BJ (cell line): ENCODE data around the gene N4BP2L2.

GRCh38 chr13:30862595-30863752 lies 43.1 kb upstream of the MEDAG start:
- CAGE, long polyA plus RNA, result no peak
- RRBS, result no CpG with 5 or more reads among the region's 33 CpGs

DNA sequence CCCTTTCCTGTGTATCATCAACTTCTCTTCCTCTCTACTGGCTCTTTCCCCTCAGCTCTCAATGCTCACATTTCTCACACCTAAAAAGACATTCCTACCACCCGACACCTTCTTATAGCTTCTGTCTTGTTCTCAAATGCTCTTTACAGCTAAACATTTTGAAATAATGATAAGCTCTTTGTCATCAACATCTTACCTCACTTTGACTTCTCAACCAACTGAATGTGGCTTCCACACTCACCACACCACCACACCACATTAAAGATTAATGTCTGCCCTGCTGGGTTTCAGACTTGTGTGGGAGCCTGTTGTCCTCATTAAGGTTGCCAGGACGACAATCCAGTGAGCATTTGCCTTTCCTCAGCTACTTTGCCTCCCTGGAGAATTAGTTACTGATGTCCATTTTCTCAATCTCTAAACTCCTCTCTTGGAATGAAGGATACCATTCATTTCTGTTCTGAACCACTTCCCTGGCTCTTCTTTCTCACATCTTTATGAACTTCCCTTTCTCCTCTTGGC lies 67.9 kb downstream of the RXFP2 start:
- CAGE, long polyA plus RNA, result no peak
- RRBS, result no CpG with 5 or more reads among the region's 2 CpGs

DNA sequence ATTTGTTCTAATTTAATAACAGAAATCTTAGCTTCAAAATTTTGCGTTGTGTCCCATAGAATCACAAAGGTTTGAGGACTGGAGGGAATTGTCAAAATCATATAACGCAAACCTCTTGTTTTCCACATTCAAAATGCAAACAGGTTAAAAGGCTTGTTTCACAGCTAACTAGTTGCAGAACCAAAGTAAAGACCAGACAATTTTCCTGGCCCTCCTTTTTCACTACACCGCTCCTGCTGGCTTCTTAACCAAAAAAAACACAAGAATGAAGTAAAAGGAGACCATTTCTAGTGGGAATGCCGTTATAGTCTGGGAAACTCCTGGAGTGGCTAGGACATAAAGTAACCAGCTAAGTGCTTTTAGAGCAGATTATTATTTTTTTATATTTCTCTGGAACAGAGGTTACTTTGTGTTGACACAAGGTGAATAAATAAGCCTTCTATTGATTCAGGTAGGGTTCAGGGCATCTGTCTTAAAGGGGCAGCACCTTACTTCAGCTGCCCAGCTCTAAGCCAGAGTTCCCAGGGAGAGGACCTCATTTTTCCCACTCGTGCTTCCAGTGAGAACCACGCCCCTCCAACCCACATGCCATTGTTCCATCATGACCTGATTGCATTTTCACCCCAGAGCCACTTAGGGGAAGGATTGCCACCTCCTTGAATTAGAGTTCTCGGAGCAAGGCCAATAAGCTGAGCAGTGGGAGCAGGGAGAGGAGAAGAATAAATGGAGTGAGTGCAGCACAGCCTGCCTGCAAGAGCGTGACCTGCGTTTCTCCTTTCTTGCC lies 104.5 kb upstream of the FRY start:
- CAGE, long polyA plus RNA, result no peak
- RRBS, result no CpG with 5 or more reads among the region's 9 CpGs

GRCh38 chr13:31945500-31946386 lies 85.8 kb upstream of the FRY start:
- CAGE, long polyA plus RNA, result no peak
- RRBS, result no CpG with 5 or more reads among the region's 14 CpGs

DNA sequence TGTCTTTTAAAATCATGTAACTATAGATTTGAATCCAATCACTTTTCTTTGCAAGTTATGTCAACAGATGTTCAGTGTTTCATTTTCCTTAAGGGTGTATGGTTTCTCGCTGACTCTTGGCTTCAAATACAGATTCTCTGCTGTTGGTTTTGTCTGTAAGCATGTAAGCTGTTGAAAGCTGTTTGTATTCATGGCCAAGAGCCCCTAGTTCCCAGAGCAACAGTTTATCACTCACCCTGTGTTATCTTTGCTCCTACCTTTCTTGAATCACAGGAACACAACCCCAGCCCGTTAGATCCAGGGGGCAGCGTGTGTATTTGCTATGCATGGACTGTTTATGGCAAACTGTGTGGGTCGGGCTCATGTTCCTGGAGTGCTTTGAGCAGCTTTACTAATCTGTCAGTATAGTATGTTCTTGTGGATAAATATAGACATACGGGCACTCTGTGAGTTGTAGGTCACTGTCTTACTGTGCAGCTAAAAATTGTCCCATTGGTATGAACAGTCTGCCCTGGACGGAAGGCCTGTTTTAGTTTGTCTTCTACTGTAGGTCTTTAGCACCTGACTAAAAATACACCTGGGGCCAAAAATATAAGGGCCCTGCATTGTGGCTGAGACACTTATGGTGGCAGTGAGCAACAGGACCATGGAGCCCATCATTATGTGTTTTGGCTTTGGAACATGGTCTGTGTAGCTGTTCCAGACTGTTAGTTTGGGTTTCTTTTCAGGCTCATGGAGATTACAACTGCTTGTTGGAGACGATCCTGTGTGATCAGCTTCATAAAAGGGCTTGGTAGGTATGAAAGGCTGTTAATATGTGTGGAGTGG lies 29.0 kb downstream of the FRY start:
- CAGE, long polyA plus RNA, result no peak
- RRBS, result no CpG with 5 or more reads among the region's 7 CpGs

DNA sequence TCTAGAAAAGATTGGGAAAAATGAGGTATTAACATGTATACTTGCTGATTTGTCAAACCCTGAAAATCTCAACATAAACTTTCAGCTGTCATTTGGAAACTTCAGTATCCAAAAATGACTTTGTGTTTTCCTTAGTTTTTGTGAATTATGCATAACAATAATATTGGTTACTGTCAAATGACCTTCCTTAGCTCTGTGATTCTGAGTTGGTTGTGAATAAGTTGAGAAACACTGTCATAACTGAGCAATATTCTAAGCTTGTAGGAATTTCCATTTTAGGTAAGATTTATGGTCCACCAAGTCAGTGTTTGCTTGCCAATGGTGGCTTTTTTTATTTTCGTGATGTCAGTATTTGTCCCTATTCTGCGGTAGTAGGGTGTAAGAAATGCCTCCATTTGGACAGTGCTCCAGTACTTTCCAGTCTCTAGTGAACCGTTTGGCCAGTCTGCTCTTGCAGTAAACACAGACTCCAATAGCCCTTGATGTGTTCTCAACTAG lies 94.6 kb downstream of the FRY start:
- CAGE, long polyA plus RNA, result no peak
- RRBS, result no CpG with 5 or more reads among the region's 3 CpGs

DNA sequence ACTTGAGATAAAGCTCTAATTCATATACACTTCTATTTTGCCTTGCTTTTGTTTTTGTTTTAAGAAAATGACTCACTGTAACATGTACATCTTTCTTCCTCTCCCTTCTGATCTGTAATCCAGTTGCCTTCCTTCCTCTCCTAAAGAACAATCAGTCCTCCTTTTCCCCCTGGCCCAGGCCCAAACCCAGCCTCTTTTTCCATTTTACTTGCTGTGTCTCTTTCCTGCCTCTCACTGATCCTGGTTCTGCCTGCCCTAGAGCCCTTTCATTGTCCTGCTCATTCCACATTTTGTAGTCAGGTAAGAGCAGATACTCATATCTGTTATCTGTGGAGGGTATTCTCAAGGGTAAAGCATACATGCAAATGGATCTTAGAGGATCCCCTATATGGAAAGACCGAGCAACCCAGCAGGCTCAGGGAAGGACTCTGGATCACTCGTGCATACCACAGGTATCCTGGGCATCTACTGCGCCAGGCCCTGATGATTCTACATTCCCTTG lies 50.7 kb downstream of the ZAR1L start:
- CAGE, long polyA plus RNA, result no peak
- RRBS, result no CpG with 5 or more reads among the region's 3 CpGs

GRCh38 chr13:32285119-32285798 lies 29.9 kb downstream of the ZAR1L start:
- CAGE, long polyA plus RNA, result no peak
- RRBS, result no CpG with 5 or more reads among the region's 8 CpGs

GRCh38 chr13:32422145-32422539 lies 5.8 kb downstream of the N4BP2L1 start:
- CAGE, long polyA plus RNA, result no peak
- RRBS, result no CpG with 5 or more reads among the region's 5 CpGs

- CAGE, long polyA plus RNA, result no peak
- RRBS, result no CpG with 5 or more reads among the region's 8 CpGs
Observed at GRCh38 chr13:32428739-32429570, 1.0 kb upstream of the N4BP2L1 start.

DNA sequence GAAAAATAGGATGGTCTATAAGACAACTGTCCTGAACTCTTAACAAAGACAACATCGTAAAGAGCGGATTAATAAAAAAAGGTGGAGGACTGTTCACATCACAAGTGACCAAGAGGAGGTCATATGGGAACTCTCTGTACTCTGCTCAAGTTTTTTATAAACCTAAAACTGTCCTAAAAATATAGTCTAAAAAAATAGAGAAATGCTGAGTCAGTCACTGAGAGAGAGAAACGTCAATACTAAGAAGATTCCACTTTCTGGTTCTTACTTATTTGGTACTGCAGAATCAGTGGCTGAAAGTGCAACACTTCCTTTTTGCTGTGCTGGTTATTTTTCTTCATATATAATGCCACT lies 44.1 kb upstream of the N4BP2L1 start:
- CAGE, long polyA plus RNA, result no peak
- RRBS, result no CpG with 5 or more reads among the region's 3 CpGs

GRCh38 chr13:32538096-32538865 lies at the start of gene N4BP2L2:
Gene N4BP2L2, minus strand, starts transcription at chr13:32538795.
- CAGE, long polyA plus RNA, result start-site peak on the minus strand at chr13:32538747-32538799, 1,267 and 970 reads in 2 replicates
- RRBS, result 1% methylated on average over 6 of the region's 37 CpGs

DNA sequence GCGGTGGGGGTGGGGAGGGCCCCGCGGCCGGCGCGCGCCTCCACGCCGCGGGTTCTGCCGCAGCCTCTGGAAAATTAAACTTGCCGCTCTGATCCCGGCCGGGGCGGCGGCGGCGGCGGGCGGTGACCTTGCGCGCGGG lies 433 bp downstream of the PDS5B start:
- CAGE, long polyA plus RNA, result no peak
- RRBS, result under 1% methylated on average over 21 of the region's 23 CpGs

- CAGE, long polyA plus RNA, result no peak
Observed at GRCh38 chr13:32807201-32807488, 209.1 kb upstream of the KL start.

DNA sequence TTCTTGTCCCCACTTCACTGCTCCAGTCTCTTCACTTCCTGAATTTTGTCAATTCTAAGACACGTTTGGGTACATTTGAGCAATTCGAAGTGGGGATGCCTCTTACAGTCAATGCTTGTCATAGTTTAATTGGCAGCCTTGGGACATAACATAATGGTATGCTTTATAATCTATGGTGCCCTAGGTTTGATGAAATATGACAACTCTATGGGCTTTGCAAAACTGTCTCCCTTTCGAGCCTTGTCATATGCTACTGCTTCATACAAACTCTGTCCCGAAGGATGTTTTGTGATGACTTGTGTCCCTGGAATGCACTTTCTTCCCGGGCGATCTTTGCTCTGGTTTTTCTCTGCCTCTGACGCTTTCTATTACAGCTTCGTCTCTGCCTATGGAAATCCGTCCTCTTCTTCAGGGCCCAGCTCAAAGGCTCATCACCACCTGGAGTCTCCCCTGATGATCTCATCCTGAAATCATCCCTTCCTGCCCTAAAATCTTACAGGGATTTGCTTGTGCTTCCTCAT lies 191.6 kb upstream of the KL start:
- CAGE, long polyA plus RNA, result no peak
- RRBS, result no CpG with 5 or more reads among the region's 9 CpGs

DNA sequence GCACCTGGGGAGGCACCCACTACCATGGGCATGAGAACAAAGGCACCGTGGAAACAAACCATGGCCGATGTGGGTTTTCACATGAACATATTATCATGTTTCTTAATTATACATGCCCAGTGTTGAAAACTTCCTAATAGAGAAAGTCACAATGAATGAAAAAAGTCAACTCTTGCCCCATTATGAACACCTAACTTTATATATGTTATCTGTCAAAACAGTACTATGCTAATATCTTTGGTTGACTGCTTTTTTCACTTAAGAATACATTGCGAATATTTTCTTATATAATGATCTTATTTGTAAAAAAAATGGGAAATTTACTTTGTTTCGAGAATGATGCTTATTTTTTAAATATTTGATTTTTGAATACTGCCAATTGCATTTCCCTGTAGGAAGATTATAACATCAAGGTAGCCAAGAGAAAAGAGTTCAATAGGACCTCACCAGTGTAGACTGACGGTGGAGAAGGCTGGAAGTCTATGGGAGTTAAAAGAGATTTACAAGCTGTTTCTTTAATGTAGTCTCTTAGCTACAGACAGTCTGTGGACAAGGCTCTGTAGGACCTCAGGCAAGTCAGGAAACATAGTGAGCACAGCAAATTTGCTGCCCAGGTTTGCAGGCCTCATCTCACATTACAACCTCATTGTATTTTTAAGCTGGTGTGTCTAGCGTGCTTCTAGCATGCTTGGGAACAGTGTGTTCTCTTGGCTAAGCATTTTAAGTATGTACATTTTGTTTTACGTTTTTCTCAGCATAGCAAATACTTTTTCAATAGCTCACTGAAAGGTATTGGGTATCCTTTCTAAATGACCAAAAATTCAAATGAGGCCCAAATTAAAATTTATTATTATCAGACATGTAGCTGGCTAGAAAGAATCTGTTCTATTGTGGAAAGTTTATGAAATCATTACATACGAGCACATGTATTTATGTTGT lies 113.4 kb downstream of the STARD13 start:
- CAGE, long polyA plus RNA, result no peak
- RRBS, result no CpG with 5 or more reads among the region's 8 CpGs

DNA sequence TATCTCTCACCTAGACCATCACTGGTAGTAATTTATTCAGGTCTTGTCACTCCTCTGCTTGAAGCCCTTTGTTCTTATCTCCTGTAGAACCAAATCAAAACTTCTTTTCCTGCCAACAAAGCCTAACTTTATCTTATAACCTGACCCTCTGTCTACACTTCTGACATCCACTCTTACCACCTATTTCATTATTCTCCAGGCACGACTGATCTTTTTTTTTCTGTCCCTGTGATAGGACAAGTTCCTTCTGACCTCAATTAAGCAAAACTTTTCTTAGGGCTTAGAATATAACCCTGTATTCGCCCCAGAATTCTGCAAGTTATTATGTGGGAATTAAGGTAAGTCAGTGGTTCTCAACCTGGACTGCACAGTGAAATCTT lies 58.2 kb upstream of the STARD13 start:
- CAGE, long polyA plus RNA, result no peak
- RRBS, result no CpG with 5 or more reads among the region's 2 CpGs

DNA sequence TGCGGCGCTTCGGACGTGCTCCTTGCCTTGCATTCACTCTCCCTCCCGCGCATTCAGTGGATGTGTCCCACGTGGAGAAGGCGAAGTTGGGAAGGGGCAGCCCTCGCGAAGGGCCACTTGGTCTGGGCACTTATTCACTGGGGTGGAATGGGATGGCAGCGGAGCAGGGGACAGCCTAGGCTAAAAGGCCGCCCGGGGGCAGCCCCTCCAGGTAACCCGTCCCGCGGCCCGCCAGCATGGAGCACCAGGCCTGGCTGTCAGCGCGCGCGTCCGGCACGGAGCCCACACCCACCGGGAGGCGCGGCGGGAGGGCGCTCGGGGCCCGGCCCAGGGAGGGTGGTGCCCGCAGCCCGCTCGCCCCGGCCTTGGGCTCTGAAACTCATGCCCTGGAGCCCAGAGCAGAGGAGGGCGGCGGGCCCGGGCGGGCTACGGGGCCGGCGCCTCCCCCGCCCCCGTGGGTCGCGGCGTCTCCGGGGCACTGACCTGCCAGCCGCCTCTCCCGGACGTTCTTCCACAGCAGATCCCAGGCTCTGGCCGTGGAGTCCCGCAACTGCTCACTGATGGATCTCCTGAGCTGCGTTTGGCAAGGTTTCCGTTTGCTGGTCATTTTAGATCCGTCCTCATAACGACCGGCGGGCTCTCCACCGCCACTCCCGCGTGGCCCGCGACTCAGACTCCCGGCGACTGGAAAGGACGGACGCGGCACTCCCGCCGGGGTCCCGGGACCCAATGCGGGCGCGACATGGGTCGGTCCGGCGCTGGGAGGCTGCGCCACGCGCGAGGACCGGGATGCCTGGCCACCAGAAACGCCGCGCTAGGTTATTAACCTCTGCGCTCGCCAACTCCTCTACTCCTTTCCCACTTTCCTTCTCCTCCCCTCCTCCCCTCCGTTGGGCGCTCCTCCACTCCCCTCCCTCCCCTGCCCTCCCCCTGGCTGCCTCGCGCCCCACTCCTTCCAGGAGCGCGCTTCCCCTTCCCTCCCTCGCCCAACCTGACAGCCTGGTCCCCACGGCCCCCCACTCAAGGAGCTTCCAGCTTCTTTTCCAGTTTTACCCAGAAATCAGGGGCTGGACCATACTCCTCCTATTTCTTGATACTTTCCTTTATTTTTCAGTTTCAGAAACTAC lies 64.6 kb upstream of the STARD13 start:
- CAGE, long polyA plus RNA, result no peak
- RRBS, result 2% methylated on average over 33 of the region's 95 CpGs

GRCh38 chr13:33447308-33447783 lies 161.8 kb upstream of the STARD13 start:
- CAGE, long polyA plus RNA, result no peak
- RRBS, result no CpG with 5 or more reads among the region's 1 CpG

- CAGE, long polyA plus RNA, result no peak
- RRBS, result no CpG with 5 or more reads among the region's 8 CpGs
Observed at GRCh38 chr13:33536946-33537639, 251.5 kb upstream of the STARD13 start.